Measurements from ENCODE around the genes CEACAM6 and CD79A.

- PRO-cap, 6 experiments: peak in 2 of 6 experiments; most common plus-strand start chr19:40627511 (in 1)
- RAMPAGE, long total RNA, 2 experiments: no peak in any of the 2 experiments
- RRBS: 92% methylated on average over 6 of the region's 46 CpGs
Observed at GRCh38 chr19:40627122-40627838, 26.1 kb downstream of the LTBP4 start.

DNA sequence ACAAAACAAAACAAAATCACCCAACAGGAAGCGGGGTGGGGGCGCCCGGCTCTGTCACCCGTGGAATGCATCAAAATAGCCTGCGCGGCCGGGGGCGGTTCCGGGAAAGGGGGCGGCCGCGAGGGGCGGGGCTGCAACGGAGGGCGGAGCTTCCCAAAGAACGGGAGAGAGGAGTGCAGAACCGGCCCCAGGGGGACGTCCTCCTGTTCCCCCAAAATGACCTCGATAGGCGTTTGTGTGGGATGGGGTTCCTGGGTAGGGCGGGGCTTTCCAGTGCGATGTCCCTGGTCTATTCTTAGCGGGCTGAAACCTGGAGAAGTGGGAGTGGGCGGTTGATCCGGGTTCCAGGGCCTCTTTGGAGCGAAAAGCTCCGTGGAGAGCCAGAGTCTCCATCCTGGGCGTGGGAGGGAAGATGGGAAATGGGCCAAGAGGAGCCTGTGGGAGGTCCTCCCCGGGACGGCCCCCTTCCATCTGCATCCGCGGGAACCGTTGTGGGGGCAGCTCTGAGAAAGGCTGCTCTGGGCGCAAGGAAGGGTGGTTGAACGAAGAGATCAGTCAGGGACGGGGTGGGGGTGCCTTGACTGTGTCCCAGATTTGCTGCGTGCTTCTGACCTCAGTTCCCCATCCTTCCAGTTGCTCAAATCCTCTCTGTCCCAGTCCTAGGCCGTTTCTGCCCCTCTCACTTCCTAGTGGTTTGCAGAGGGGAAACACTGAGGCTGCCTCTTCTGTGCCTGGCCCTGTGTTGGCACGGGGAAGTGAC lies 27.0 kb downstream of the NUMBL start:
- PRO-cap, 6 experiments: peak in 6 of 6 experiments; most common plus-strand start position 148 of the sequence (in 4); most common minus-strand start position 402 of the sequence (in 3)
- RAMPAGE, long total RNA, 2 experiments: no peak in any of the 2 experiments
- RRBS: under 1% methylated on average over 15 of the region's 39 CpGs

DNA sequence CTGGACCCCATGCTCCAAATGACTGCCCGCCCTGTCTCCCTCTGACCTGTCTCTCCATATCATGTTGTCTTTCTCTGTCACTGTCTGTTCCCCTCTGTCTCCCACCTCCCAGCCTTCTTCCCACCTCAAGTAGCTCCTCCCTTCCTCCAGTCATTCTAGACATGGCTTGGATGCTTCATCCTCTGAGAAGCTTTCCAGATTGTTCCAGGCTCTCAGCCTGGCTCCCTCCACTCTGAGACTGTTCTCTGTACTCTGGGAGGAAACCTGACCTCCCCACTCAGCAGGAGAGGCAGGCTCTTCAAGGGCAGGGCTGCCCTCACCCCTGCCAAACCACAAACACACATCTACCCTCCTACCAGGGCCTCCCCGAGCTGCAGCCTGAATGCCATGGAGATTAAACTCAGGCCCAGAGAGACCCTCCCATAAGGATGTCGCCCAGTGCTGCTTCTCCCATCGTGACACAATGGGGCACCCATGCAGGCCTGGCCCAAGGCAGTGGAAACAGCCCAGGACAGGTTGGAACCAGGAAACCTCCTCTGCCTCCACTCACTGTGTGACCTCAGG lies 16.2 kb downstream of the NUMBL start:
- PRO-cap, 6 experiments: no peak in any of the 6 experiments
- RAMPAGE, long total RNA, 2 experiments: no peak in any of the 2 experiments
- RRBS: no CpG with 5 or more reads among the region's 4 CpGs

DNA sequence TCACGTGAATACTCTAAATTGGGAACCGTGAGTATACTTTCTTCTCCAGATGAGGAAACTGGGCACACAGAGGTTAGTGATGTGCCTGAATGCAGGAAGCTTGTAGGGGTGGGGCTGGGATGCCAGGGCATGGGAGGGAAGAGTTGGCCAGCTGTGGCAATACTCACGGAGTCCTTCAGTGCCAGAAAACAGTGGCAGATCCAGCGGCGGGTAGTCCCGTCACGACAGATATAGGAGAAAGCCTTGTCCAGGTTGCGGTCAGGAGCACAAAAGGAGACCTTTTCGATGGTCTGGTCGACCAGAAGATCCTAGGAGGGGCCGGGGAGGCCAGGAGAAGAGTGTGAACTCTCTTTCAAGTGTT lies 9.7 kb downstream of the NUMBL start:
- PRO-cap, 6 experiments: no peak in any of the 6 experiments
- RAMPAGE, long total RNA, 2 experiments: no peak in any of the 2 experiments
- RRBS: no CpG with 5 or more reads among the region's 11 CpGs

DNA sequence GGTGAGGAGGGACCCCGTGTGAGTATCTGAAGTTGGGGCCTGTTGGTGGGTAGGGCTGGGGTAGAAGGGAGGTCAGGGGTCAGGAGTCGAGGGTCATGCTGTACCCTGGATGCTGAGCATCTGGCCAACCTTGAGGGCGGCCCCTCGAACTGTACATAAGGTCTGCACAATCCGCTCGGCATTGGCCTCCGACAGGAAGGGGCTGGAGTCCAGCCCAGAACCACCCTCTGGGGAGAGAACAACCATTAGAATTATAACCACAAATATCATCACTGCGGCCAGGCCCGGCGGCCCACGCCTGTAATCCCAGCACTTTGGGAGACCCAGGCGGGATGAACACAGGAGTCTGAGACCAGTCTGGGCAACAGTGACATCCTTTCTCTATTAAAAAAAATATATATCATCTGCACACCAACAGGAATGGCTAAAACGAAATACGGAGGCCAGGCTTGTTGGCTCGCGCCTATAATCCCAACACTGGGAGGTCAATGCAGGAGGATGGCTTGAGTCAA lies 11.4 kb downstream of the COQ8B start:
- PRO-cap, 6 experiments: peak in 2 of 6 experiments; most common plus-strand start position 309 of the sequence (in 2); most common minus-strand start position 157 of the sequence (in 1)
- RAMPAGE, long total RNA, 2 experiments: no peak in any of the 2 experiments
- RRBS: no CpG with 5 or more reads among the region's 16 CpGs

DNA sequence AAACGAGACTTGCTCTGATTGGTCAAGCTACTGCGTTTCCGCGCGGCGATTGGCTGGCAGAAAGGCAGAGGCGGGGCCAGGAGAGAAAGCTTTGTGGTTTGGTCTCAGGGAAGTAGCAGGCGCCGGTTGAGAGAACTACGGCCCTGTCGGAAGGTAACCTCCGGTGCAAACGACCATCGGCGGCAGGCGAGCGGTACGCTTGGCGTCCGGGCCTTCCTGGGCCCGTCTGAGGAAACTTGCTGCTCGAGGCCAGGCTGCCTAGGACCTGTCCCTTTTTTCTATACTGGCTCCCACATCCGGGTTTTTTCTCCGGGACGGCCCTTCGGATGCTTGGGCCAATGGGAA lies 246 bp upstream of the SNRPA start:
- PRO-cap, 6 experiments: peak in 6 of 6 experiments; most common plus-strand start position 118 of the sequence (in 4); most common minus-strand start position 285 of the sequence (in 6)
- RAMPAGE, long total RNA, 2 experiments: start-site peak on the plus strand in 1 of 2 experiments, centred at position 107 of the sequence, 34 reads per replicate
- RRBS: 1% methylated on average over 16 of the region's 26 CpGs

- PRO-cap, 6 experiments: no peak in any of the 6 experiments
- RAMPAGE, long total RNA, 2 experiments: no peak in any of the 2 experiments
- RRBS: no CpG with 5 or more reads among the region's 5 CpGs
Observed at GRCh38 chr19:40791309-40791708, 7.7 kb upstream of the EGLN2 start.

GRCh38 chr19:40822515-40823234 lies 23.7 kb downstream of the EGLN2 start:
- PRO-cap, 6 experiments: no peak in any of the 6 experiments
- RAMPAGE, long total RNA, 2 experiments: no peak in any of the 2 experiments
- RRBS: no CpG with 5 or more reads among the region's 11 CpGs

- PRO-cap, 6 experiments: no peak in any of the 6 experiments
- RAMPAGE, long total RNA, 2 experiments: no peak in any of the 2 experiments
- RRBS: no CpG with 5 or more reads among the region's 2 CpGs
Observed at GRCh38 chr19:40959095-40959477, 32.0 kb upstream of the CYP2B6 start.

GRCh38 chr19:41304472-41305137 lies 5.4 kb upstream of the CCDC97 start:
- PRO-cap, 6 experiments: no peak in any of the 6 experiments
- RAMPAGE, long total RNA, 2 experiments: no peak in any of the 2 experiments
- RRBS: no CpG with 5 or more reads among the region's 3 CpGs

GRCh38 chr19:41306418-41307386 lies 3.3 kb upstream of the CCDC97 start:
- PRO-cap, 6 experiments: no peak in any of the 6 experiments
- RAMPAGE, long total RNA, 2 experiments: start-site peak on the plus strand in 1 of 2 experiments, at chr19:41306512-41306743 at its widest, 31 to 139 reads per replicate
- RRBS: 55% methylated on average over 2 of the region's 15 CpGs

DNA sequence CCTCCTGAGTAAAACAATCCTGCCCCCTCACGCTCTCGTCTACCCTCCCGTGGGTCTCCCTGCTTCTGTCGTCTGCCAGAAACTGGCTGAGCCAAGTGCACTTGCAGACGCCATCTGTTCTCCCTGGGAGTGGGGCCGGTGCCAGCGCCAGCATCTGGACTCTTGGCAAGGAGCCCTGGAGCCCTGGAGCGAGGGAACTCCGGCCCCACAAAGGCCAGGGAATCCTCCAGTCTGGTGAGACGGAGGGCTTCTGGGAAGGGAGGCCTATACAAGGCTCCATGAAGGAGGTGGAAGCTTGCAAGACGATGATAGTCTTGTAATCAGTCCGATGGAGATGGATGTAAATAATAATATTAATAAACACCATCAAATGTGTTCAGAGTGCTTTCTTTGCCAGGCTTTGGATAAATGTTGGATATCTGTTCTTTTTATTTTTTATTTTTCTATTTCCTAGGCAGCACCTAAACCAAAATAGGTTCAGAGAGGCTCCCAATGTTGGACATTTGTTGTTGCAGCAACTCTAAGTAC lies 2.2 kb upstream of the TMEM91 start:
- PRO-cap, 6 experiments: no peak in any of the 6 experiments
- RAMPAGE, long total RNA, 2 experiments: no peak in any of the 2 experiments
- RRBS: 3% methylated on average over 4 of the region's 12 CpGs

GRCh38 chr19:41432802-41433473 lies 5.8 kb upstream of the B3GNT8 start:
- PRO-cap, 6 experiments: no peak in any of the 6 experiments
- RAMPAGE, long total RNA, 2 experiments: no peak in any of the 2 experiments
- RRBS: no CpG with 5 or more reads among the region's 22 CpGs

DNA sequence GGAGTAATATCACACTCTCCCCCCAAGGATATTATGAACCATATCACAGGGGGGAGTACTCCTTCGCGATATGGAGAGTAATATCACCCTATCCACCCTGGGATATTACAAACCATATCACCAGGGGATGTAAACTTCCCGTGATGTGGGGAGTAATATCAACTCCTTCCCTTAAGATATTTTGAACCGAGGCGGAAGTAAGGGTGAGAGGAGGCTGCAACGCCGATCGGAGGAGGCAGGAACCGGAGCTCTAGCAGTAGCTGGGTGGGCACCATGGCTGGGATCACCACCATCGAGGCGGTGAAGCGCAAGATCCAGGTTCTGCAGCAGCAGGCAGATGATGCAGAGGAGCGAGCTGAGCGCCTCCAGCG lies 62.9 kb downstream of the ERICH4 start:
- PRO-cap, 6 experiments: no peak in any of the 6 experiments
- RAMPAGE, long total RNA, 2 experiments: no peak in any of the 2 experiments
- RRBS: no CpG with 5 or more reads among the region's 15 CpGs

- PRO-cap, 6 experiments: no peak in any of the 6 experiments
- RAMPAGE, long total RNA, 2 experiments: no peak in any of the 2 experiments
- RRBS: no CpG with 5 or more reads among the region's 7 CpGs
Observed at GRCh38 chr19:41563819-41564230, 12.1 kb upstream of the CEACAM21 start.

DNA sequence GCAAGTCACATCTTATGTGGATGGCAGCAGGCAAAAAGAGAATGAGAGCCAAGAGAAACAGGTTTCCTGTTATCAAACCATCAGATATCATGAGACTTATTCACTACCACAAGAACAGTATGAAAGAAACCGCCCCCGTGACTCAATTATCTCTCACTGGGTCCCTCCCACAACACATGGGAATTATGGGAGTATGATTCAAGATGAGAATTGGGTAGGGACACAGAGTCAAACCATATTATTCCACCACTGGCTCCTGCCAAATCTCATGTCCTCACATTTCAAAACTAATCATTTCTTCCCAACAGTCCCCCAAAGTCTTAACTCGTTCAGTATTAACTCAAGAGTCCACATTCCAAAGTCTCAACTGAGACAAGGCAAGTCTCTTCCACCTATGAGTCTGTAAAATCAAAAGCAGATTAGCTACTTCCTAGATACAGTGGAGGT lies 24.8 kb downstream of the CEACAM7 start:
- PRO-cap, 6 experiments: no peak in any of the 6 experiments
- RAMPAGE, long total RNA, 2 experiments: no peak in any of the 2 experiments
- RRBS: no CpG with 5 or more reads among the region's 3 CpGs

DNA sequence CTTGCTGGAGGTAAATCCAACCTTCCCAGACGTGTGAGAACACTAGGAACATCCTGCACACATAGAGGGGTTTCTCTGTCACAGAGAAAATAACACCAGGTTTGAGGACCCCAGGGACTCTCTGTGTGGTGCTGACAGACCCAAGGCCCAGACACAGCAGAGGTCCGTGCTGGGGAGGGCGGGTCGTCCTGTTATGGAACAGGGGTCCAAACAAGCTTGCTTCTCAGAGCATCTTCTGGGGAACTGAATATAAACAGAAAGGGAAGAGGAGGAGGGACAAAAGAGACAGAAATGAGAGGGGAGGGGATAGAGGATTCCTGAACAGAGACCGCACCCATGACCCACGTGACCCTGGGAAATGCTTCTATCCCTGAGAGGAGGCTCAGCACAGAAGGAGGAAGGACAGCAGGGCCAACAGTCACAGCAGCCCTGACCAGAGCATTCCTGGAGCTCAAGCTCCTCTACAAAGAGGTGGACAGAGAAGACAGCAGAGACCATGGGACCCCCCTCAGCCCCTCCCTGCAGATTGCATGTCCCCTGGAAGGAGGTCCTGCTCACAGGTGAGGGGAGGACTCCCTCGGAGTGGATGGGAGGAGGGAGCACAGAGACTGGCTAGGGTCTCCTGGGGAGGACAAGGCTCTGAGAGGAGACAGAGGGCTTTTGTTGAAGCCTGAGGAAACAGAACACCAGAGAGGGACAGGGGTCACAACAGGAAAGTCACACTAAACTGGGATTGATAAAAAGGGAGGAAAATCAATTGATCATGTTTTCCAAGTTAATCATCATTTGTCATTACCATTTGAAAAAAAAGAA lies at the start of gene CEACAM6:
Gene CEACAM6, plus strand, starts transcription at position 388 of the 813 bp plus-strand sequence.
- PRO-cap, 6 experiments: no peak in any of the 6 experiments
- RAMPAGE, long total RNA, 2 experiments: no peak in any of the 2 experiments
- RRBS: no CpG with 5 or more reads among the region's 7 CpGs

GRCh38 chr19:41784265-41784932 lies 12.0 kb upstream of the CEACAM3 start:
- PRO-cap, 6 experiments: no peak in any of the 6 experiments
- RAMPAGE, long total RNA, 2 experiments: no peak in any of the 2 experiments
- RRBS: no CpG with 5 or more reads among the region's 6 CpGs

GRCh38 chr19:41869550-41869989 lies 7.5 kb upstream of the CD79A start:
- PRO-cap, 6 experiments: no peak in any of the 6 experiments
- RAMPAGE, long total RNA, 2 experiments: no peak in any of the 2 experiments
- RRBS: no CpG with 5 or more reads among the region's 8 CpGs

DNA sequence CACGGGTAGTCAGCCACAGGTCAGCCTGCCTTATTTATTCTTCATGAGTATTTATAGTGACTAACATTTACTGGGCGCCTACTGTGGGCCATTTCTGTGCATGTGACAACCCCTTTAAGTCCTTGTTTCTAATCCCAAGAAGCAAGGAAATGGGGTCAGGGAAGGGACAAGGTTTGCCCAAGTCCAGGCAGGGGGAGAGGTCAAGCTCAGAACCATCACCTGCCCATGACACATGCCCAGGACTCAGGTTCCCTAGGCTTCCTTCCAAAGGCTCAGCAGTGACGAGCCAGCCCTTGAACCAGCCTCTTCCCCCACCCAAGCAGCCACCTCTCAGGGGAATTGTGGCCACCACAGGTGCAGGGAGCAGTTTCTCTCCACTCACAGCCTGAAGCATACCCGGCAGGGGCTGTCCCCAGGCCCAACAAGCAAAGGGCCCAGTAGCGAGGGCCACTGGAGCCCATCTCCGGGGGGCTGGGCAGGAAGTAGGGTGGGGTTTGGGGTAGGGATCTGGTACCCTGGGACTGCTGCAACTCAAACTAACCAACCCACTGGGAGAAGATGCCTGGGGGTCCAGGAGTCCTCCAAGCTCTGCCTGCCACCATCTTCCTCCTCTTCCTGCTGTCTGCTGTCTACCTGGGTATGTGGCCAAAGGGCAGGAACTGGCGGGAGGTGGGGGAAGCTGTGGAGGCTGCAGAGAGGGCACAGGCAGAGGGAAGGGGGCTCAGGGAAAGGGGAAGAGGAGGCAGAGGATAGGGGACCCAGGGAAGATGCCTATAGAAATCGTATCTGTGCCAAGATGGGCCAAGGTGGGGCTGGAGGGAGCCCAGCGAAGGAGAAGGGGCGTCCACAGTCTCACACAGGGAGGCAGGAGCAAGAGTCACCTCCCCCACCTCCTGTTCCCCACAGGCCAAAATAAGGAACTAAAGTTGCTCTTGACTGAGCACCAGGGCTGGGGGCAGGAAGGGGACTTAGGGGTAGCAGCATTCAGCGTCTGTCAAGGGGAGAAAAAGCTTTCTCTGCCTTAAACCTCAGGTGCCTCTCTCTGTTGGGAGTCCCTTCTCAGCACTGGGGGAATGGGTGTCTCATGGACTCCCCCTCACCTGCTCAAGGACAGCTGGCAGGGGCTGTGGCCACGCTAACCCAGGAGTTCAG lies at the start of gene CD79A:
Gene CD79A, plus strand, starts transcription at position 533 of the 1,152 bp plus-strand sequence.
- PRO-cap, 6 experiments: no peak in any of the 6 experiments
- RAMPAGE, long total RNA, 2 experiments: no peak in any of the 2 experiments
- RRBS: 59% methylated on average over 3 of the region's 12 CpGs

All from heart left ventricle (tissue), 7 donors.